SK-MEL-5 (cell line): ENCODE data around the gene SUPT16H.

DNA sequence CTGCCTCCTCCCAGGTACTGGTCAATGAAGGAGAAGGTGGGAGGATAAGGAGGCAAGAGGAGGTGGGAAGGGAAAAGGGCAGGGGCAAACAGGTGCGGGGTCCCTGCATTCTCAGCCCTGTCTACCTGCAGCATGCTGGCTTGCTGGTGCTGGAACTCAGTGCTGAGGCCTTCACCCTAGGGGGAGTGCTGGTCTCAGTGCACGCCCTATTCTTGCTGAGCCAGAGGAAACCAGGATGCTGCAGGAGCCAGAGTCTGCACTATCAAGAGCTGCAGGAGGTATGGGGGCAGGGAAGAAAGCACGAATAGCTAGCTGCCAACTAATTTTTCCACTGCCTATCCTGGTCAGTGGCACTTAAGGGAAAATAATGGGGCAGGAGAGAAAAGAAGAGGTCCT lies 1.6 kb downstream of the TMEM253 start:
RAMPAGE:
- cytosol, long total RNA, result no peak
- long total RNA, result no peak
- nucleus, long total RNA, result no peak

GRCh38 chr14:21104452-21105171 lies 3.7 kb downstream of the TMEM253 start:
RAMPAGE:
- cytosol, long total RNA, result no peak
- long total RNA, result no peak
- nucleus, long total RNA, result no peak

DNA sequence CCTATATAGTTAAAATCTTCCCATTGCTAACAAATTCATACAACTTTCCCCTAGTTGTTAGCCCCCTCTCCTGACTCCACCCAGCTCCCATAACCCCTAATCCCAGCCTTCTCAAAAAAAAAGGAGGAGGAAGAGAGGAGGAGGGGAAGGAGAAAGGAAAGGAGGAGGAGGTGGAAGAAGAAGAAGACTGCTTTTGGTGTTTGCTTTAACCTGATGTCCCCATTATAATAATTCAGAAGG lies 6.9 kb downstream of the TMEM253 start:
RAMPAGE:
- cytosol, long total RNA, result no peak
- long total RNA, result no peak
- nucleus, long total RNA, result no peak

RAMPAGE:
- cytosol, long total RNA, result no peak
- long total RNA, result no peak
- nucleus, long total RNA, result no peak
These were observed 22.0 kb downstream of the HNRNPC start for GRCh38 chr14:21247203-21247700.

DNA sequence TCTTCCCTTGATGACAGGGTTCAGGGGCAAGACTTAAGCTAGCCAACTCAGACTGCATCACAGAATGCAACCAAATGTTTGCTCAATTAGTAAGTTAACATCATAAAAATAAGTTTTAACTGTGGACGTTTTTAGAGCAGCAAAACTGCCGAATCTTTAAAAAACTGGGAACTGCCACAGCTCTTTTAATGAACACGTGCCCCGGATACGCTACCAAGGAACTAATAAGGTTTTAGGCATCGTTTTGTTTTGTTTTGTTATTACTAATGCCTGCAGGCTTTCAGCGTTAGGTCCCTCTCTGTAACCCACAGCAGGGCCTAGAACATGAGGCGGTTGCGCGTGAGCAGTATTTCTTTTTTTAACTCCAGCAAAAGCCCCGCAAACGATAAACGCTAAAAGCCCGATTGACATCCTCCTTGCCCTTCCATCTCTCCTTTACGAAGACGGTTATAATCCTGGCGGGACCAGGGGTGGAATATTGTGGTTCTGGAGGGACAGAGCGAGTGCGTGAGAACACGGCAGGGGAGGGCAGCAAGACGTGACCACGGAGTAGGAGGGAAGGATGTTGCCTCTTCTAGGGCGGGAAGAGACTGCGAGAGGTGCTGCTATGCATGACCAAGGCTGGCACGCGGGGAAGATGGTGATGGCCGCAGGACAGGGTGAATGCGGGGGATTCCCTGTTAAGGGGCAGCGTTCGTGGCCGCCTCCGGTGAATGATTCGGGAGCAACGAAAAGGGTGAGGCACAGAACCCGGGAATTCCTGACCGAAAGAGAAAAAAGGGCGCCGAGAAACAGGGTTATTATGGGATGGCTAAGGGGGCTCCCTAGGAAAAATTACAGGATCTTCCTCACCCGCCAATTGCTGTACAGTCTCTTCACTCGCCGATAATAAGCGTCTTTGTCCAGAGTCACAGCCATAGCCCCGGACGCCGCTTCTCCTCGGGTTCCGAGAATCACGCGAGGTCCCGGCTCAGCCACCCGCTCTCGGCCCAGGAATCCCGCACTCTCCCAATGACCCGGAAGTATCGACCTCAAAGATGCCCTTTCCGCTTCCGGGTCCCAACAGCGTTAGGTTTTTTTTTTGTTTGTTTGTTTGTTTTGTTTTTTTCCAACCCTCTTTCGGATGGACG lies at the start of gene SUPT16H:
TSS of gene SUPT16H (minus strand) at position 1,010 of the 1,130 bp plus-strand sequence.
RAMPAGE:
- cytosol, long total RNA, result start-site peak on the minus strand centred at position 982 of the sequence, 64 bp wide, 1,940 and 423 reads in 2 replicates
- long total RNA, result start-site peak on the minus strand centred at position 982 of the sequence, 64 bp wide, 1,490 and 261 reads in 2 replicates
- nucleus, long total RNA, result start-site peak on the minus strand centred at position 981 of the sequence, 66 bp wide, 461 and 405 reads in 2 replicates

DNA sequence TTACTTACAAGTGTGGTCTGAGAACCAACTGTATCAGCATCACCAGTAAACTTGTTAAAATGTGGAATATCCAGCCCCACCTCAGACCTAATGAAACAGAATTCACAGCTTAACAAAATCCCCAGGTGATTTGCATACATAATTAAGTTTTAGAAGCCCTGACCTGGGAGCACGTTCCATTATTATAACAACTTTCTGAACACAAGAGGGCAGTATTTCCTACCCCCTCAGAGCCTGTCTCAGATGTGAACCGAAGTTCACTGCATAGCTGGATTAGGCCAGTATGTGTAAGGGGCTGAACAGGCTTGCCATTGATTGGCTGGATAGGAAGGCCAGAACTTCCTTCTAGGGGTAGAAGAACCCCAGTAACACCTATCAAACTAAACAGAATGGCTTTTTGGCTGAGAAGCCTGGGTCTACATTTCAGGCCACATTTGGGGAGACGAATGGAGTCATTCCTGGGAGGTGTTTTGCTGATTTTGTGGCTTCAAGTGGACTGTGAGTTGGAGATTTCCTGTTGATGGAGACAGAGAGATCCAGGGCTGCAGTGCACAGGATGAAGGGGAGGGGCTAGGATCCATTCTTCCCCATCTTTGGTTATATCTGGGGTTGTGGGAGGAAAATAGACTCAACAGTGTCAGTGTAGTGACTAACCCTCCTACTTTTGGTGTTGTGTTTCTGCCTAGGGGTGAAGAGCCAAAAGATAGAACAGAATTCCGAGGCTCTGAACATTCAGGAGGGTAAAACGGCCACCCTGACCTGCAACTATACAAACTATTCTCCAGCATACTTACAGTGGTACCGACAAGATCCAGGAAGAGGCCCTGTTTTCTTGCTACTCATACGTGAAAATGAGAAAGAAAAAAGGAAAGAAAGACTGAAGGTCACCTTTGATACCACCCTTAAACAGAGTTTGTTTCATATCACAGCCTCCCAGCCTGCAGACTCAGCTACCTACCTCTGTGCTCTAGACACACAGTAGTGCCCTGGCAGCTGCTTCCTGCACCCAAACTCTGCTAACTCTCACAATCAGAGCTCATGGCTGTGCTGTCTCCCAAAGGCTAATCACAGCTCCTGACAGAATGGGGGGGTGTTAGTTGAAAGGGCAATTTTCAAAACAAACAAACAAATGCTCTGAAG lies 94.9 kb upstream of the OR4E1 start:
RAMPAGE:
- cytosol, long total RNA, result no peak
- long total RNA, result no peak
- nucleus, long total RNA, result no peak

DNA sequence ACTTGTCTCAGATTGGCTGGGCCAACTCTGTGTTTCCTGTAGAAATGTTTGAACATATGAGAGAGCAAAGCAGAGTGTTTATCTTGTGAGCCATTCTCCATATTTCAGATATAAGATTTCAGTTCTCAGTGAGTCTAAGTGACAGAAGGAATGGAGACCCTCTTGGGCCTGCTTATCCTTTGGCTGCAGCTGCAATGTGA lies 378.7 kb upstream of the OR4E1 start:
RAMPAGE:
- cytosol, long total RNA, result no peak
- long total RNA, result no peak
- nucleus, long total RNA, result no peak

DNA sequence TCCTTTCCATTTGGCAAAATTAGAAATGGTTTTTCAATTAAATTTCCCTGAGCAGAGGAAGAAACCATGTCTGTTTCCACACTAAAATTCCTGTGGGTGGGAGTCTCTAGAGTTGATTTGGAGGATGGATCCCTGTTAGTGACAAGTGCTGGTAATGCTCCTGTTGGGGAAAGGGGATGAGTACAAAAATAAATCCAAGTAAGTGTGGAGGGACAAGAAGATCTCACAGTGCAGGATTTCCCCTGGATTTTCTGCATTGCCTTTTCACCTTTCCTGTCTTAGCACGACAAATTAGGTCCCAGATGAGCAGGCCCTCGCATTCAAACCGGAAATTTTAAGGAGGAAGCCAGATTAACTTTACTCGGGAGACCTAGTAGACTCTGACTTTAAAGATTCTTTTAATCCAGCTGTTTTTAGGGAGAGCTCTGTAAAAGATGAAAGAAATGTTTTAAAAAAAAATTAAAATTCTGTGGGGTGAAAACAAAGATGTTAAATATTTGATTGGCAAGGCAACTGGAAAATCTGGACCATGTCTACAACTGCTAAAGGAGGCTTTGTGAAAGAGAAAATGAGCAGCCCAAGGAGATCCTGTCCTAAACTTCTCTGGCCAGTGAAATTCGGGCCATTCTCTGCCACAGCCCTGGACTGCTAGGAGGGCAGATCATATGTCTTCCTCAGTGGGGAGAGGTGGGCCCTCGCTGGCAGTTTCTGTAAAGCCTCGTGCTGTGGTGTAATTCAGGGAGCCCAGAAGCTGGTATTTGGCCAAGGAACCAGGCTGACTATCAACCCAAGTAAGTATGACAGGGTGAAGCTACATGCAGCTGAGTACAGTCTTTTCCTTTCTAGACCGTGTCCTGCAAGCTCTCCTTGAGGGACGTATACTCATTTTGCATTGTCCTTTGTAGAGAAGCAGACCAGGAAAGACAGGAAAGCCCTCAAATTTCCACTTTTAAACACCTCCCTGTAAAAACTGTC lies 107.2 kb downstream of the DAD1 start:
RAMPAGE:
- cytosol, long total RNA, result no peak
- long total RNA, result no peak
- nucleus, long total RNA, result no peak

DNA sequence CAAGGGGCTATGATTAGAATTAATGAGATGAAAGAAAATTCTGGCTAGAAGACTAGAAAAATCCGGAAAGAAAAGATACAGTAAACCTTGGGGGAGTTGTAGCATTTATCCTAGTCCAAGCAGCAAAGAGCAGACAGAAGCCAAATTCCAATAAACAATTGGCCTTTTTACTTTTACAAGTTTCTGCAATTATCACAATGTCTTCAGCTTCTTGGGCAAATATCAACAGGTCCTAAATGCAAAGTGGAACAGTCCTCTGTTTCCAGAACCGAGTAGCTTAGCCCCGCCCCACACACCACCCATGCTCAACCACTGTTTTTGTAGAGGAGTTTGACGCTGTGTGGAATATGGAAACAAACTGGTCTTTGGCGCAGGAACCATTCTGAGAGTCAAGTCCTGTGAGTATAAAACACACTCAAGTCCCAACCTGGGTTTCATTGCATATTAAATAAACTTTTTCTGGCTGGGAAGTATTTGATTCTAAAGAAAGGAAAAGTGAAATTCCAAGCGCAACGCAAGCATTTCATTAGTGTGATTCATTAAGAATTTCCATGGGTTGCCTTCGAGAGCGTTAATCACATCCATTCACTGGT lies 96.4 kb downstream of the DAD1 start:
RAMPAGE:
- cytosol, long total RNA, result no peak
- long total RNA, result no peak
- nucleus, long total RNA, result no peak

DNA sequence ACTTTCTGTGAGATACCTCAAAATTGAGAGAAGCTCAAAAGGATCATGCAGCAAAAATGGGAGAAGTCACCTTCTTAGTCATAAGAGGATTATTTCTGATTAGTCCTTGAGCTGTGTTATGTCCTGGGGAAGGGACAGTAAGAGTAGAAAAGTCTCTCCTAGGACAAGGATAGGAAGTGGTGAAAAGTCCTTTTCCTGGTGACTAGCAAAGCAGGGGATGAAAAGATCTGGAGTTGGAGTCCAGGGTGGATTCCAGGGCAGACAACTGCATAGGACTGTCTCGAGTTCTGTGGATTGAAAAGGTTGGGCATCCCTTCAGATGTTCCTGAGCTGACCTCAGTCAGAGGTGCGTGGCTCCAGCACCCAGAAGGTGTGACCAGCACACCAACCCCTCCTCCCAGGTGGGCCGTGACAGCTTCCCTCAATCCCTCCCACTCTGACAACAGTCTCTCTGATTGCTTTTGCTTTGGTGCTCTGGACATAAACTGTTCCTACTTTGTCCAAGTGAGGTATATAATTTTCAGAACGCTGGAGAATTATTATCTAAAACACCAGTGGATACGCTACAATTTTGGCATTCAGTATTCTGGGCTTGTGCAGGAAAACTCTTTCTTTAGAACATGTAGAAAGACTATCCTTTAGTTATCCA lies 88.1 kb downstream of the DAD1 start:
RAMPAGE:
- cytosol, long total RNA, result no peak
- long total RNA, result no peak
- nucleus, long total RNA, result no peak

GRCh38 chr14:22508487-22509648 lies 80.2 kb downstream of the DAD1 start:
RAMPAGE:
- cytosol, long total RNA, result no peak
- long total RNA, result no peak
- nucleus, long total RNA, result no peak

GRCh38 chr14:22511618-22512041 lies 77.4 kb downstream of the DAD1 start:
RAMPAGE:
- cytosol, long total RNA, result no peak
- long total RNA, result no peak
- nucleus, long total RNA, result no peak

DNA sequence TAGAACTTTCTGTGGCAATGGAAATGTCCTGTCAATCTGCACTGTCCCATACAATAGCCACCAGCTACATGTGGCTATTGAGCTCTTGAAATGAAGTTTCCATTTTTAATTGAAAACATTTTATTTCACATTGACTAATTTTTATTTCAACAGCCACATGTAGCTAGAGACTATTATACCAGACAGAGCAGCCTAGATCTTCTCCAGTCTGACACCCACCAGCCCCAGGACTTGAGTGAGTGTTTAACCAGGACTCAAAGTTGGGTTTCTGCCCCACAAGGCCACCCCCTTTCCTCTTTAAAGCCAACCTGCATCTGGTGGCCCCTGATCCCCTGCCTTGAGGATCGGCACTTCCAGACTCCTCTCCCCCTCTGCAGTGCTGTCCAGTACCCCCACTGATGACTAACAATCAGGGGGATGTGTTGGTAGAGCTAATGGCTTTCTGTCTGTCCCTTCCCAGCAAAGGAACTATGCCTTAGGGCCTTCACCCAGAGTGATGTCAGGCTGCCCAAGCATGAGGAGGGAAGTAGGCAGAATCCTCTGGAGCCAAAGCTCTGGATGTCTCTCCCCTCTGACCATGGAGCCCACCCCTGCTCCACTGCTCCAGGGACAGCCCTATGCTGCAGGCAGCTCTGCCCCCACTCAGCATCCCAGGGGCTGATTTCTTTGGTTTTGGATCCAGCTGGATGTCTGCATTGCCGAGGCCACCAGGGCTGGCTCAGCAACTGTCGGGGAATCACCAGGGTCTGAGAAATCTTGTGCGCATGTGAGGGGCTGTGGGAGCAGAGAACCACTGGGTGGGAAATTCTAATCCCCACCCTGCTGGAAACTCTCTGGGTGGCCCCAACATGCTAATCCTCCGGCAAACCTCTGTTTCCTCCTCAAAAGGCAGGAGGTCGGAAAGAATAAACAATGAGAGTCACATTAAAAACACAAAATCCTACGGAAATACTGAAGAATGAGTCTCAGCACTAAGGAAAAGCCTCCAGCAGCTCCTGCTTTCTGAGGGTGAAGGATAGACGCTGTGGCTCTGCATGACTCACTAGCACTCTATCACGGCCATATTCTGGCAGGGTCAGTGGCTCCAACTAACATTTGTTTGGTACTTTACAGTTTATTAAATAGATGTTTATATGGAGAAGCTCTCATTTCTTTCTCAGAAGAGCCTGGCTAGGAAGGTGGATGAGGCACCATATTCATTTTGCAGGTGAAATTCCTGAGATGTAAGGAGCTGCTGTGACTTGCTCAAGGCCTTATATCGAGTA lies 42.9 kb downstream of the DAD1 start:
RAMPAGE:
- cytosol, long total RNA, result no peak
- long total RNA, result no peak
- nucleus, long total RNA, result no peak

DNA sequence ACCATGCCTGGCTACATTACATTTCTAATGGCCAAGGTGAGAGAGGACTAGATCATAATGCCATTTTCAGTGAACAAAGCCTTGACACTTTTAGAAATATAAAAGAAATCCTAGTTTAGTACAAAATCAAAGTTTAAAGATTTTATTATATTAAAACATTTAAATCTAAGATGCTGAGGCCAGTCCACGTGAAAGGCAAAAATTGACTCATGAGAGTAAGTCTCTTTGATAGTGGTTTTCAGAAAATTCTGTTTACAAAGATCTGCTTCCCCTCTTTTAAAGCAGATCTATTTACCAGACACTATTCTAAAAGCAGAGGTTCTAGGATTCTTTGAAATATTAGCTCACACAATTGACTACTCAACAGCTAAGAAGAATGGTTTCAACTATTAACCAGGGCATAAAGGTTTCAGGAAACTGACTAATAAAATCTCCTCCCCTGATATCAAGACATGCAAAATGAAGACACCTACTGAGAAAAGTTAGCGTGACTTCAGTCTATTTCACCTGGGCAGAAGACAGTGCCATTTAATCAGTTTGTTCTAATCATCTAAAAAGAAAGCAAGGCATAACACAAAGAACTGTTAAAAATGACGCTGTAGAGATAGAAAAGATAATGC lies 22.3 kb downstream of the DAD1 start:
RAMPAGE:
- cytosol, long total RNA, result no peak
- long total RNA, result no peak
- nucleus, long total RNA, result no peak

DNA sequence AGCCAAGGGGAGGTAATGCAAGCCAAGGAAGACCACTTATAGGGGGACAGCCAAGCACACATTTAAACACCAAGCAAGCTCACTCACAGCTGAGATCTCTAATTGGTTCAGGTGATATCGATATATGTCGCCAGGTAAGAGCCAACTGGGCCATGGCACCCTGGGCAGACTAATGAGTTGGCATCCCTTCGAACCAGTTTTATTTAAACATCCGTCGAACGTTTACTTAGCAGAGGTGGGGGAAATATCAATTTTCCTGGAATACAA lies 4.9 kb upstream of the SLC7A7 start:
RAMPAGE:
- cytosol, long total RNA, result no peak
- long total RNA, result no peak
- nucleus, long total RNA, result no peak

GRCh38 chr14:22845049-22845604 lies 8.7 kb downstream of the MMP14 start:
RAMPAGE:
- cytosol, long total RNA, result no peak
- long total RNA, result no peak
- nucleus, long total RNA, result no peak

DNA sequence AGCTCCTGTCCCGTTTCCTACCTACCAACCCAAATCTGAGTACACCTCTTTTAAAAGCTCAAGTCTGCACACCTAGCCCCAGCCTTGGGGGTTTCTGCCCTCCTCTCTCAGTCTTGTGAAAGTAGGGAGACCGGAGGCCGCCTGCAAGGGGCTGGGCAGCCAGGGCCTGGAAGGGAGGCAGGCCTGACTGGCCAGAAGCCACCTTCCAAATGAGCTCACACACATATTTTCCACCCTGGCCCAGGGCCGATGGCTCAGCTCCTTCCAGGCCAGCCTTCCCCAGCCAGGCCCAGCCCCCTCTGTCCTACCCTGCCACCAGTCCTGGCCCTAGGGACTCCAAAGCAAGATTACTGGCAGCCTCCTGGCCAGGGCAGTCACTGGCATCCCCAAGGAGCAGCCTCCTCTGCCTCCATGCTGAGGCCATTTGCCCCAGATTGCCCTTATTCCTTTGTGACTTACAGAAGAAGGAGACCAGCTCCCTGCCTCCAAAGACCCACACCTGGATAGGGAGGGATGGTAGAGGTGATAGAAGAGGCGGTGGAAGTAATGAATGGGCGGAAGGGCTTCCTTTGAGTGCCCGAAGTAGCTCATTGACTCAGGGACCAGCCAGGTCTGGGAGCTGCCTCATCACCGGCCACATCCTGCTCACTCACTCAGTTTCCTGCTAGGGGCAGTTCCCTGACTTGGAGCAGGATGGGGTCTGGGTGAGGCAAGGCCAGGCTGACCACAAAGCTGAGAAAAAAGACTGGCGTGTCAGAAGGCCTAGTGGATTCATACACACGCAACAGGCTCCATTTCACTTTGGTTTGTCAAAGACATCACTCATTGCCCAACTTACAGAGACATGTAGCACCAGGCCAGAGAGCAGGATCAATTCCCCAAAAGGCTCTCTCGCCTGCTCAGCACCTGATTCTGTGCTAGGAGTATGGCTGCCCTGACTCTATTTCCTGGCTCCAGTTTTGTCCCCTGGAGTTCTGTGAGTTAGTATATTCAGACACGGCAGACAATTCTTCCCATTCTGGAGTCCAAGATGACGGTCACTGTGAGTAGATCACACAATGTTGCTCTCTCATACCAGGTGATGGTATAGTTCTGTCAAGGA lies 14.9 kb downstream of the MMP14 start:
RAMPAGE:
- cytosol, long total RNA, result no peak
- long total RNA, result no peak
- nucleus, long total RNA, result no peak

GRCh38 chr14:22926019-22927150 lies 2.8 kb downstream of the PRMT5 start:
RAMPAGE:
- cytosol, long total RNA, result no peak
- long total RNA, result no peak
- nucleus, long total RNA, result no peak

GRCh38 chr14:23062788-23063255 lies 5.5 kb upstream of the CDH24 start:
RAMPAGE:
- cytosol, long total RNA, result no peak
- long total RNA, result no peak
- nucleus, long total RNA, result no peak

DNA sequence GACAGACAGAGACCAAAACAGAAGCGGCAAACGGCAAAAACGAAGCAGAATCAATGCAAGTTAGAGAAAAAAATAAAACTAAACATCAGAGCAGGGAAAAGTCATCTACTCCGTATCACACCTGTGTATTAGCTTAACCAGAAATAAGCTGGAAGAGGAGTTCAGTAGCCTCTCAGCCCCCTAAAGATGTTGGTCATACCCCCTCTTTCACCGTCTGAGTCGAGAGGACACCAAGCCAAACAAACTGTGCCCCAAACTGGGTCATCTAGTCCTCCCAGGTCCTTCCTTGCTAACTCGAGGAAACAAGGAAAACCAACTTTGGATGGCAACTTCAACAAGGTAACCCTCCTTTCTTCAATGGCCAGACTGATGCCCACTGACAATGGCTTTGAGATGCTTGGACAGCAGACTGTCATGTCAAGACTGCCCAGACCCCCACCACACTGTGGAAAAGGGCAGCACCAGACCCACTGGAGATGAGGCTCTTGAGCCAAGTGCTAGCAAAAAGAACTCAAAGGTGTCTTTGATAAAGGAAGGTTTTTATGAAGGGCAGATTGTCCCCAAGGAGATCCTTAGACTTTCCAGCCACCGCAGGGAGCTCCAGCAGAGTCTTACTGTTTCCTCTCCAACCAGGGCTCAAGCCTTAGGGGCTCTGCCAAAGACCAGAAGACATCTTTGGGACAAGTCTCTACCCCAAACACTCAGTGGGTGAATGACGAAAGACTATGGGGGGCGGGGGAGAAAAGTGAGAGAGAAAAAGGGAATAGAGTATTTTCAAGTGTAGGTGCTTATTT lies 9.0 kb upstream of the CDH24 start:
RAMPAGE:
- cytosol, long total RNA, result no peak
- long total RNA, result no peak
- nucleus, long total RNA, result no peak